ENCODE results near the genes CCL25, NDUFA7, HNRNPM and MBD3L1.

- PRO-cap, result no peak
- RAMPAGE, long total RNA, result no peak
Observed at GRCh38 chr19:8028916-8029493, 23.6 kb upstream of the CCL25 start.

DNA sequence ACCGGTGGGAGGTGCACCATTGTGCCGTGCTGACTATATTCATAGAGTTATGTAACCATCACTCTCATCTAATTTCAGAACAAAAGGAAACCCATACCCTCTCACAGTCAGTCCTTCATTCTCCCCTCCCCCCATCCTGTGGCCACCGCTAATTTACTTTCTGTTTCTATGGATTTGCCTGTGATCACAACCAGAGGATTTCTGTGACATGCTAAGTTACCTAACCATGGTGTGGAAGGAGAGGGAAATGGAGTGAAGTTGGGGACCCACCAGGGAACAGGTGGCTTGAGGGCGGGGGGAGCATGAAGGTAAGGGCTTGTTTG is 461 bp upstream of the CCL25 start:
- PRO-cap, result no peak
- RAMPAGE, long total RNA, result no peak

GRCh38 chr19:8052461-8053017 is at the start of gene CCL25:
CCL25 (plus strand) TSS chr19:8052760.
- PRO-cap, result no peak
- RAMPAGE, long total RNA, result no peak

GRCh38 chr19:8054151-8054560 is 1.6 kb downstream of the CCL25 start:
- PRO-cap, result no peak
- RAMPAGE, long total RNA, result no peak

DNA sequence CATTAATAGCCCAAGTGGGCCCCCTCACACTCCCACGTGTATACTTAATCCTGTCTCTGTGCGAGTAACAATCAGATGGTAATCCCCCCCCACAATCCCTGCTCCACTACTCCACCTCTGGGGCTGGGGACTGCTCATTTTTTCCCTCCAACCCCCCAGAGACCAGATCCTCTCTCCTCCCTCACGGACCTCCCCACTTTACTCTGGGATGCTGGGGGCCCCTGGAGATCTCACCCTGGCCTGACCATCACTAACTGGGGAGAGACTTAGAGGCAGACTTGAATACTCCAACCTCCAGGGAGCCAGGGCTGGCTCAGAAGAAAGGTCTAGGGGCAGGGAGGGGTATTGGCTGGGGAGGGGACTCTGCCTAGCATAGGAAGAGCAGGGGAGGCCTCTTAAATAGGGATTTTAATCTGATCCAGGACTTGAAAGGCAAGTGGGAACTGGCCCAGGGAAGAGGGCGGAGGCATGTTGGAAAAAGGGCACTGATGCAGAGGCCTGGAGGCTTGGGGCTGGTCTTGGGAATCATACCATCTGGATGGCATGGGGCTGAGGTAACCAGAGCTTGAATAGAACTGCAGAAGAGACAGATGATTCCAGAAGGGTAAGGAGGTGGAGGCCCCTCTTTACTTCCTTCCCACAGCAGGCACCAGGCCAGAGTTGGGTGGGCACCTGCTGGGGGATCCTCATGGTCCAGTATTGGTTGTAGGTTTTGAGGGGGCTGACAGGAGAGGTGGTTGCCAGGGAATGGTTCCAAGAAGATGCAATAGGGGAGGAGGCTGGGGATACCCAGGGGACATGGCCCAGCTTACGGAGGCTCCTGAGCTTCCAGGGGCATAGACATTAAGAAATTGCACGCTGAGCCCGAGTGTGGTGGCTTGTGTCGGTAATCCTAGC is 29.0 kb downstream of the CERS4 start:
- PRO-cap, result no peak
- RAMPAGE, long total RNA, result no peak

GRCh38 chr19:8240324-8241375 is 31.5 kb downstream of the CERS4 start:
- PRO-cap, result no peak
- RAMPAGE, long total RNA, result no peak

GRCh38 chr19:8321271-8321434 is at the start of gene NDUFA7:
NDUFA7 (minus strand) TSS chr19:8321375.
- PRO-cap, result bidirectional peak, plus-strand start at chr19:8321498, minus-strand start at chr19:8321375
- RAMPAGE, long total RNA, result start-site peak on the minus strand at chr19:8321337-8321382, 704 and 142 reads in 2 replicates

DNA sequence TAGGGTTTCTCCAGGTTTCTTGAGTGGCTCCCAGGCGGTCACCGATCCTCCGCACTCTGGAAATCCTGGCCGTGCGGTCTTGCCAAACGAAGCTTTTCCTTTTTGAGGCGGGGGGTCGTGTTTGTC is 991 bp downstream of the RPS28 start:
- PRO-cap, result no peak
- RAMPAGE, long total RNA, result no peak

DNA sequence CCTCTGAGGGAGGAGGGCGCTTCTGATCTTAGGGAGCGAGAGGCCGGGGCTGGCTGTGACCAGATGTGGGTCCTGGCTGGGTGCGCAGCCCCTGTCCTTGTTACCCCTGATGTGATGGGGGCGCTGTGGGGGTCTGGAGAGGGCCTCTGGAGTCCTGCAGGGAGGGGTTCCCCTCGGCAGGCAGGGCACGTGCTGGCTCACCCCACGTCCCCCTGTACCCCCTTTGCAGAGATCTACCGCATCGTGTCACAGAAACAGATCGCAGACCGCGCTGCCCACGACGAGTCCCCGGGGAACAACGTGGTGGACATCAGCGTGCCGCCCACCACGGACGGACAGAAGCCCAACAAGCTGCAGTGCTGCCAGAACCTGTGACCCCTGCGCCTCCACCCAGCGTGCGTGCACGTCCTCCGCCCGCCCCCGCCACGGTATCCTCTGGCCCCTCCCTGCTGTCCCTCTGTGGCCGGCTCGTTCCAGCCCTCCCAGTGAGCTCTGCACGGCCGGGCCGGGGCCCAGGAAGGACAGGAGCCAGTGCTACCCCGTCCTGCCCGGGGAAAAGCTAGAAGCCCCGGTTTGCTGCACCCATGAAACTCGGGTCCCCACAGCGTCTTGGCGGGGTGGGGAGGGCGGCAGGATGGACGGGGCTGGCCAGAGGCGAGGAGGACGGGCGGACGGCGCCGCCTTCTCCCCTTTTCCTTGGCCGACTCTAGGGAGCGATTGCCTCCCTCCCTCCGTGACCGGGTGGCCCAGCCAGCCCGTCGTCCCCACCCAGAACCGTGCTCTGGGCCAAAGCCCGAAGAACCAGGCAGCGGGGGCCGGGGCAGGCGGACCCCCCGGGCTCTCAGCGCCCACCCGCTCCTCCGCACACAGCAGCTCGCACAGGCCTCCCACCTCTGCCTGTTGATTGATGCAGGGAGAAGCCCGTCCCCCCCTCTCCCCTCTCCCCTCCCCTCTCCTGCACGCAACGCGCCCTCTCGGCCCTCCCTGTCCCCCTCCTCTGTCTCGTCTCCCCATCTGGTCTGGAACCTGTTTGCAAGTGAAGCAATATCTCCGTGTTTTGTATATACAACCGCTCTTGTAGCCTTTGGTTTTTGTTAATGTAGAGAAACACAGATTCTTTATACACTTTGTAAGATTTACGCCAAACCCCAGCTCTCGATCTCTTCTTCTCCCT is 9.5 kb upstream of the MARCHF2 start:
- PRO-cap, result no peak
- RAMPAGE, long total RNA, result no peak

DNA sequence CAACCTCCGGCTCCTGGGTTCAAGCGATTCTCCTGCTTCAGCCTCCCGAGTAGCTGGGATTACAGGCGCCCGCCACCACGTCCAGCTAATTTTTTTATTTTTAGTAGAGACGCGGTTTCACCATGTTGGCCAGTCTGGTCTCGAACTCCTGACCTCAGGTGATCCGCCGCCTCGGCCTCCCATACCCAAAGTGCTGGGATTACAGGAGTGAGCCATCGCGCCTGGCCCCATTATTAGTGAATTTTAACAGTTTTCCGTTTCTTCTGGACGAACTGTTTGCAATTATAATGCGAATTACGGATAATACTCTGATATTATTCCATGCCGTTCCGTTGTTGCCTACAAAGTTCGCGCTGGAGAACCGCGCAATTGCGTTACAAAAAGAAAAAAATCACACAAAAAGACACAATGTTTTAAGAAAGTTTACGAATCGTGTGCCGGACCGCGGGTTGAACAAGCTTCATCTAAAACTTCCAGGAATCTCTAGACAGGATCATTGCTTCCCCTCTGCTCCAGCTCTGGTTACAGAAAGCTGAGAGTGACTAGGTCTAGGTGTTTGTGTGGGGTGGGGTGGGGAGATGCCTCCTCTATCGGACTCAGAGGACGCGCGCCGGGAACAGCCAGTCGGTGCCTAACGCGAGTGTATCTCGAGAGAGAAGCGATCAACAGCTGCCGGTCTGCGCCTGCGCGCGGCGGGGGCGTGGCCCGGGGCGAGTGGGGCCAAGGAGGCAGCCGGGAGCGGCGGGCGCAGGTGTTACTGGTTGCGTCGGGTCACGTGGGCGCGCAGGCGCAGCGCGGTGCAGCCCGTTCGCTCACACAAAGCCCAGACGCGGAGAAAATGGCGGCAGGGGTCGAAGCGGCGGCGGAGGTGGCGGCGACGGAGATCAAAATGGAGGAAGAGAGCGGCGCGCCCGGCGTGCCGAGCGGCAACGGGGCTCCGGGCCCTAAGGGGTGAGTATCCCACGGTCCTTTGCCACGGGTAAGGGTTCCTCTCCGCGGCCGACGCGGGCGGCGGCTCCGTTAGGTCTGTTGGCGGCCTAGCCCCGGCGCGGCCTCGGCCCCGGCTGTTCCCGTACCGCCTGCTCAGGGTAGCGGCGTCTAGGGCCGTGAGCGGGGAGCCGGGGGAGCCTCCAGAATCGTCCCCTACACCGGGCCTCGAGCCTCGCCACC is at the start of gene HNRNPM:
TSS of gene HNRNPM (plus strand) at position 815 of the 1,170 bp plus-strand sequence.
- PRO-cap, result bidirectional peak, plus-strand start at position 826 of the sequence, minus-strand start at position 642 of the sequence
- RAMPAGE, long total RNA, result no peak

DNA sequence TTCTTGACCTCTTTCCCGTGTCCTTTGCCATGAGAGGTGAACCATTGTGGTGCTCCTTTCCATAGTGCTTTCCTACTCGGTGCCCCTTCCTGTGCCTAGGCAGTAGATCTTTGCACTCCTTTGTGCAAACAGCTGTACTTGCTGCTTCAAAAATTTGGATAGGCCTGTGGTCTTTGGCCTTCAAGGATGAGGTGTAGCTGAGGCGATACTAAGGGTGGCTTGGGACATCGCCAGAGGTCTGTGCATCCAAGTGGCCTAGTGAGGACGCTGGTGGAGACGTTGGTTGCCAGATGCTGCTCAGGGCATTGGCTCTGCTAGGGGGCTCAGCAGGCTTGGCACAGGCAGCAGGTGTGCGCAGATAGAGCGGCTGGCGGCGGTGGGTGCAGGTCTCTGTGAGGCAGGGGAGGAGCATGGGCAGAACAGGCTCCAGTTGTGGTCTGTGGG is 21.4 kb downstream of the PRAM1 start:
- PRO-cap, result no peak
- RAMPAGE, long total RNA, result no peak

- PRO-cap, result no peak
- RAMPAGE, long total RNA, result no peak
Observed at GRCh38 chr19:8482376-8483258, 19.8 kb downstream of the PRAM1 start.

GRCh38 chr19:8488468-8488830 is 14.0 kb downstream of the PRAM1 start:
- PRO-cap, result no peak
- RAMPAGE, long total RNA, result no peak

DNA sequence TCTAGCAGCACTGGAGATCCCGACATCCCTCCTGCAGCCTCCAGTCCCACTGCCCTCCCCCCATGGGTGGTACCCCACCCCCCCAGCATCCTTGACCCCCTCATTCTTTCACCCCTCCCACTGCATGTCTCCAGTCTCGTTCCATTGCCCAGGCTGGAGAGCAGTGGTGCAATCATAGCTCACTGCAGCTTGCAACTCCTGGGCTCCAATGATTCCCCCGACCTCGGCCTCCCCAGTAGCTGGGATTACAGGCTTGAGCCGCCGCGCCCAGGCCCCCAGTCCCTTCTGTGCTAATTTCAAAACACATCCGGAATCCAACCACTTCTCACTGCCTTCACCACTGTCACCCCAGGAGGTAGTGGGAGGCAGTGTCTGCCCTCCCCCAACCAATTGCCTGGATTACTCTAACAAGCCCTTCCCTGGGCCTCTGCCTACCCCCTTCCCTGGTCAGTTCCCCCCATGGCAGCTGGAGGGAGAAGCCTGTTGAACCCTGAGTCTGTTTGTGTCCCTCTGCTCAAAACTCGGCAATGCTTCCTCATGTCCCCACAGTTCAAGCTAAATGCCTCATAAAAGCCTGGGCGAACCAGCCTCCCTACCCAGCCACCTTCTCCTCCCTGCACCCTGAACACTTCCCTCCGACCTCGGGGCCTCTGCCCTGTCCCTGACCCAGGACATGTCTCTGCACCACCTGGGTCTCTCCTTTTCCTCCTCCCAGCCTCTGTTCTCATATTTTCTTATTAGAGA is 2.3 kb downstream of the PRAM1 start:
- PRO-cap, result no peak
- RAMPAGE, long total RNA, result no peak

GRCh38 chr19:8511723-8512561 is 2.0 kb downstream of the ZNF414 start:
- PRO-cap, result unidirectional peak, plus-strand start at chr19:8512335; unidirectional peak, plus-strand start at chr19:8512385
- RAMPAGE, long total RNA, result no peak

DNA sequence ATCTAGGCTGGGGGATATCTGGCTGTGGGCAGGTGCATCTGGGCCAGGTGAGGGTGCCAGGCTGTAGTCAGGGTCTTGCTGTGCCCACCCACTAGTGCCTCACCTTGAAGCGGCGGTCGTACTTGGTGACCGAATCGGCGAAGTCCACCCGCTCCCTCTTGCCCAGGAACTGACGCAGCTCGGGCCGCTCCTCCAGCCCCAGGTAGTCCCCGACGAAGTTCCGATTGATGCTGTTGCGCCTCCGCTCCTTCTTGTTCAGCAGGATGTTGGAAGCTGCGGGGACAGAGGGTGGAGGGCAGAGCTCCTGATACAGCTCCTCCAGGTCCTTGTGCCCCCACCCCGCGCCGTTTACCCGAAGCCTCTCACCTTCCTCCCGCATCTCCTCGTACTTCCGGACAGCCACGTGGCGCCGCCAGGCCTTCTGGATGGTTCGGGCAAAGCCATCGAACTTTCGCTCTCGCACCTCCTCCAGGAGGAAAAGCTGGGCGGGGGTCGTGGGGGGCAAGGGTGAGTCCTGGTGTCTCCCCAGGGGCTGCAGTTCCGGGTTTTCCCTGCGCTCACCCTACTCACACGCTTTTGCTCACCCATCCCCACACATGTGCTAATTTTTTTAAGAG is 16.2 kb upstream of the ZNF414 start:
- PRO-cap, result no peak
- RAMPAGE, long total RNA, result no peak

GRCh38 chr19:8544151-8544825 is 30.3 kb upstream of the ZNF414 start:
- PRO-cap, result no peak
- RAMPAGE, long total RNA, result no peak

DNA sequence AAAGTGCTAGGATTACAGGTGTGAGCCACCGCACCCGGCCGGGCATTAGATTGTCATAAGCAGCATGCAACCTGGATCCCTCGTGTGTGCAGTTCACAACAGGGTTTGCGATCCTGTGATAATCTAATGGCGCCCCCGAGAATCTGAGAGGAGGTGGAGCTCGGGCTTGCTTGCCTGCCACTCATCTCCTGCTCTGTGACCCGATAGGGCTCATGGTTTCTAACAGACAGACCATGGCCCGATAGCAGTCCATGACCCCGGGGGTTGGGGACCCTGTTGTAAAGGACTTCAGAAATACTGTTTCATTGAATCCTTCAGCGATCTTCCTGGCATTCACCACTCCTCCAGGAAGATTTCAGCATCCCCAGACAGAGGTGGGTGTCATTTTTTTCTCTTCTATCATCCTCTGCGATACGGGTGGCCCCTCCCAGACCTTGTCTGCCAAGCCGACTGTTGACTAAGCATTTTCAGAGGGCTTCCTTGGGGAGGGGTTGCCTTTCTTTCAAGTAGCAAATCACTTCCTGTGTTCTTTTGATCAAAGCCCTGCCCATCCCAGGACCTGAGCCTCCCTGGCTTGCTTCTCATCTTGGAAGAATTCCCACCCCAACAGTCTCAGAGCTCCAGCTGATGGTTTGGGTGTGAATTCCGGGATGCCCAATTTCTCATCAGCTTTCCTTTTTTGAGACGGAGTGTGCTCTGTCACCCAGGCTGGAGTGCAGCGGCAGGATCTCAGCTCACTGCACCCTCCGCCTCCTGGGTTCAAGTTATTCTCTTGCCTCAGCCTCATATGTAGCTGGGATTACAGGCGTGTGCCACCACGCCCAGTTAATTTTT is 1.7 kb downstream of the MYO1F start:
- PRO-cap, result no peak
- RAMPAGE, long total RNA, result no peak

DNA sequence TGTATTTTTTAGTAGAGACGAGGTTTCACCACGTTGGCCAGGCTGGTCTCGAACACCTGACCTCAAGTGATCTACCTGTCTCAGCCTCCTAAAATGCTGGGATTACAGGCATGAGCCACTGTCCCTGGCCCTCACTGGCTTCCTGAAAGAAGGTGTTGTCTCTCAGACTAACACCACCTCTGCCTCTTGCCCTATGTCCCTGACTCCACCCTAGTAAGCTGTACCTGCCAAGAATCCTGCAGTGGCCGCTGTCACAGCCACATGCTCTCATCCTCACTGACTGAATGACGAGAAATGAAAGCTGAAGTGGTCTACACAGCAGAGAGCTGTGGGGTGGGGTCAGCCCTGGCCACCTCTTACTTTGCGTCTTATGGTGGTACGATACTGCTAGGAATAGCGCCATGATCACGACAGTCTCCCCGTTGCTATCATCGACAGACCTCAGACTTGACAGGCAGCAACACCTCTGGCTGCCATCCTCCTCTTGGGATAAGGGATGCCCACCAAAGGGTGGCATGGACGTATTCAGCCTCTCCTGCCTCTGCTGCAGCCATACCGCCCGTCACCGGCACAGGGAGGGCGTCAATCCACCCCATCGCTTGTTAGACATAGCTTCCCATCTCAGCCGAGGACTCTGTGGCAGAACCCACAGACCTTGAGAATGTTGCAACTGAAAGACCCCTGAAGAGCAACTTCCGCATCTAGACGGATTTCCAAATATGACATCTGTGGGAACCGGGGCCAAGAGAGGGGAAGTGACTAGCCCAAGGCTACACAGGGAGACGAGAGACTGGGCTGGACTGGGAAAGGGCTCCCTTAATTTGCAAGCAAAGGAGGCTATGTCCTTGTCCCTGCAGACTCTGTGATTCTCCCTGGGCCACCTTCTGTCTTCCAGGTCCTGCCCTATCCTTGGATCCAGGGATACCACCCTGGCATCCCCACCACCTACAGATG is 796 bp downstream of the MYO1F start:
- PRO-cap, result no peak
- RAMPAGE, long total RNA, result no peak

DNA sequence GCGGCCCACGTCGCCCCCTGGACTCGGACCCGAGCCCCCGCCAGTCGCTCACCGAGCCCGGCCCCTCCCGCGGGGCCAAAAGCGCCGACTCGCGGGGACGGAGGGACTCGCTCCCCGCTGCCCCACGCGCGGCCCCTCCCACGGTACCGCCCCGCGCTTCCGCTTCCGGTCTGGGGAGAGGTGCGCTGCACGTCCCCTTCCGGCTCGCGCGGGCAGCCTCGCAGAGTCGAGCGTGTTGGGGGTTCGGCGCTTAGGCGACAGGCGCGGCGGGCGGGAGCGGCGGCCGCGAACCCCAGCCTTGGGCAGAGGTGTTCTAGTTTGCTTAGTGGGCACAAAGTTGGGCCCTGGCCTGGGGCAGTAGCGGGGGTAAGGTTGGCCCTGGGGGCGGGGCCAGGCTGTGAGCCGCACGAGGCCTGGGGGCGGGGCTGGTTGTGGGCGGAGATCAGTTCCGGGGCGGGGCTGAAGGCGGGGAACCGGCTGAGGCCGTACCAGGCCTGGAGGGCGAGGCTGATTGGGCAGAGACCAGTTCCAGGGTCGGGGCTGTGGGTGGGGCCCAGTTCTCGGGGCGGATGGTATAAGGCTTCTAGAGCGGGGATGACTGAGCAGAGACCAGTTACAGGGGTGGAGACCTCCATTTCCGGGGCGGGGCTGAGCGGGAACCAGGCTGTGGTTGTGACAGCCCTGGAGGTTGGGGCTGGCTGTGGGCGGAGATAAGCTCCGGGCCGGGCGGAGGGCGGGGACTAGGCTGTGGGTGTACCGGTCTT is at the start of gene MBD3L1:
TSS of gene MBD3L1 (plus strand) at position 221 of the 764 bp plus-strand sequence.
- PRO-cap, result bidirectional peak, plus-strand start at position 190 of the sequence, minus-strand start at position 91 of the sequence; bidirectional peak, plus-strand start at position 605 of the sequence, minus-strand start at position 339 of the sequence
- RAMPAGE, long total RNA, result no peak